ENCODE data around the gene NDRG3.

DNA sequence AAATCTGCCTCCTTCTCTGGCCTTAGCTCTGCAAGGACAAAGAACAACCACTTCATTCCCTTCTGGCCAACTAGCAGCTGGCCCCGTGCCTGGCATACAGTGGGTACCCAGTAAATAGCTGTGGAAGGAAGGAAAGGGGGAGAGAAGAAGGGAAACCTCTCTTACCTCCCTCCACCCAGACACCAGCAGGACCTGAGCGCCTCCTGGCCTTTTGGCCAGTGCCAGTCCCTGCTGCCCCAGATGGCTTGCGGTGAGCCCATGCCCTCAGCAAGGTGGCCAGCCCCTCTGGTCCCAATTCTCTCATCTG, 61.8 kb downstream of the DLGAP4 start:
- PRO-cap, result no peak
- RAMPAGE, long total RNA, 4 experiments, result no peak in any of the 4 experiments

GRCh38 chr20:36463331-36464225, 77.7 kb upstream of the MYL9 start:
- PRO-cap, result no peak
- RAMPAGE, long total RNA, 4 experiments, result no peak in any of the 4 experiments

GRCh38 chr20:36542728-36542990, 1.3 kb downstream of the MYL9 start:
- PRO-cap, result no peak
- RAMPAGE, long total RNA, 4 experiments, result no peak in any of the 4 experiments

DNA sequence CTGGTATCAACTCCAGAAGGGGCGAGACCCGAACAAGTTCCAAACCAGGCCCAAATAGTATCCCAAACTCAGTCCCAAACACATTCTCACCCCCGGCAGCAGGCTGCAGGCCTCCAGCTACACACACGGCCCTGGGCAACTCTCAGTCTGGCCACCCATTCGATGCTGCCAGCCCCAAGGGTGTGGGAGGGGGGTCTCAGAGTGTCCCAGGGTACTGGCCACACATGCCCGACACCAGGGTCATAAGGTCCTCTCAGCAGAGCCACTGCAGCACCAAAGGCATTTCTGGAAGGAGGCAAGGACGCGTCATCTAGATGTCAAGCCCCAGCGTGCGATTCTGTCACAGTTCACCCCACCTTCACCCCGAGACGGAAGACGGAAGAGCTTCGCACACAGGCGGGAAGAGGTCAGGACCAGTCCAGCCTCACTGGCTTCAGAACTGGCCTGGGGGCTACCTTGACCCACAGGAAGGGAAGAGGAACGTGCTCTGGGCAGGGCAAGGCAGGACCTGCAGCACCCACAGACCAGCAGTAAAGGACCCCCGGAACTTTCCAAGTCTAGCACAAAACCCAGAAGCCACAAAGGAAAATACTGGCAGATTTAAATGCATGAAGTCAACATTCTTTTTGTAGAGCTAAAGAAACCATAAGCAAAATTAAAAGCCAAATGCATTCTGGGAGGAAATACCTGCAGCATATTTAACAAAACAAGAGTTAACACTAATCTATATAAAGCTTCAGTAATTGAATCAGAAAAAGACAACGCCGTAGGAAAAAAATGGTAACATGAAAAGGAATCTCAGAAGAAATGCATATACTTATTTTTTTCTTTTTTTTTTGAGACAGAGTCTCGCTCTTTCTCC, 9.7 kb downstream of the MYL9 start:
- PRO-cap, result no peak
- RAMPAGE, long total RNA, 4 experiments, result no peak in any of the 4 experiments

GRCh38 chr20:36645448-36645730, 607 bp downstream of the SLA2 start:
- PRO-cap, result no peak
- RAMPAGE, long total RNA, 4 experiments, result no peak in any of the 4 experiments

DNA sequence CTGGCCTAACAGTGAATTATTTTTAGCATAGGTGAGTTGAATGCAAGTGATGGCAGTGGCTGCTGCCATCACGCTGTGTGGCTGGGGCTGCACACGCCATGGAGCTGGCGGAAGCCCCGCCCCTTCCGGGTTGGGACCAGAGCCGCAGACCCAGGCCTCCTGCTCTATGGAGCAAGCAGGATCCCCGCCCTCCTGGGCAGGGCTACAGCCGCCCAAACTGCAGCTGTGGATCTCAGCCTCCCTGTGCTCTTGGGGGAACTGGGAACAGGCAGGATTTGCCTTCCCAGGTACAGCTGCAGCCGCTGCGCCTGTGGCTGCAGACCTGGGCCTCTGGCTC, 30.7 kb upstream of the SLA2 start:
- PRO-cap, result no peak
- RAMPAGE, long total RNA, 4 experiments, result no peak in any of the 4 experiments

DNA sequence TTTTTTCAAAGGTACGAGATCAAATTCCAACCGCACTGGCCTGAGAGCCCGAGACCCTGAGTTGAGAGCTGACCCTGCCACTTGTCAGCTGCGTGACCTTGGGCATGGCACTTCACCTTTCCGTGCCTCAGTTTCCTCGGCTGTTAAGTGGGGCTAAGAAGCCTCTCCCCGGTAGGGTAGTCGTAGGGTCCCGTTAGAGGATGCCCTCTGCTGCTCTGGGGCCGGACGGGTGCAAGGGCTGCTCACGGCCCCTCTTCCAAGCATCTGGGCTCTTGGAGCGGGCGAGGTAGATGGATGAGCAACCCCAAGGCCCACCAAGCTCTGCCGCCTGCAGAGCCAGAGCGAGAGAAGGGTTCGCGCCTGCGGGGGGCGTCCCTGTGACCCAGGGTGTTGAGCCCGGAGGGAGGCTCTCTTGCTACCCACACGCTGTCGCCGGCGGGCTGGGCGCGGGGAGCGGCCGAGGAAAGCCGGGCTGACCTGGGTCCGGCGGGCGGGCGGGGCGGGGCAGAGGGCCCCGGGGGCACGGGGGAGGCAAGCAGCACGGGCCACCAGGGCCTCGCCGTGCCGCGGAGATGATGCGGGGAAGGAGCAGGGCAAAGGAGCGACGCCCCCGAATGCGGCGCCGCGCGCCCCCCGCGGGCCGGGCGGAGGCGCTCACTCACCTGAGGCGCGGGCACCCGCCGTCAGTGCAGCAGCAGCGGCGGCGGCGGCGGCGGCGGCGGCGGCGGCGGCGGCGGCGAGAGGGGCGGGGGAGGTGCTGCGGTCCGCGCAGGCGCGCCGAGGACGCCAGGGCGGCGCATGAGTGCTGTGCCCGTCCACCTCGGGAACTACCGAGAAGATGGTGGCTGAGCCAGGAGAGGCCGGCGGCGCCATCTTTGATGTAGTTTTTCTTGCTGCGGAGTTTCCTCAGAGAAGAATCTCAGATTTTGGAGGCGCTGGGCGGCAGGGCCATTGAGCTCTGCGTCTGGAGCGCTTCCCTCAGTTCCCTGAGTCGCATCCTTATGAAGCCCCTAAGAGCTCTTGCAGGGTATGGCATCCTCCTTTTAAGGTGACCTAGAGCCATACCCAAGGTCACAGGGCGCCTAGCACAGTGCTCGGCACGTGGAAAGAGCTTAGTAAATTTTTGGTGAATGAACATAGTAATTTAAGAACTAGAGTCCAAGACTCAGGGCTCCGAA, at the start of gene NDRG3:
NDRG3 (minus strand) TSS at position 708 of the 1,178 bp plus-strand sequence.
- PRO-cap, result no peak
- RAMPAGE, long total RNA, 4 experiments, result start-site peak on the minus strand in 4 of 4 experiments, centred at positions 687 to 695 of the sequence, 26 to 323 reads per replicate

DNA sequence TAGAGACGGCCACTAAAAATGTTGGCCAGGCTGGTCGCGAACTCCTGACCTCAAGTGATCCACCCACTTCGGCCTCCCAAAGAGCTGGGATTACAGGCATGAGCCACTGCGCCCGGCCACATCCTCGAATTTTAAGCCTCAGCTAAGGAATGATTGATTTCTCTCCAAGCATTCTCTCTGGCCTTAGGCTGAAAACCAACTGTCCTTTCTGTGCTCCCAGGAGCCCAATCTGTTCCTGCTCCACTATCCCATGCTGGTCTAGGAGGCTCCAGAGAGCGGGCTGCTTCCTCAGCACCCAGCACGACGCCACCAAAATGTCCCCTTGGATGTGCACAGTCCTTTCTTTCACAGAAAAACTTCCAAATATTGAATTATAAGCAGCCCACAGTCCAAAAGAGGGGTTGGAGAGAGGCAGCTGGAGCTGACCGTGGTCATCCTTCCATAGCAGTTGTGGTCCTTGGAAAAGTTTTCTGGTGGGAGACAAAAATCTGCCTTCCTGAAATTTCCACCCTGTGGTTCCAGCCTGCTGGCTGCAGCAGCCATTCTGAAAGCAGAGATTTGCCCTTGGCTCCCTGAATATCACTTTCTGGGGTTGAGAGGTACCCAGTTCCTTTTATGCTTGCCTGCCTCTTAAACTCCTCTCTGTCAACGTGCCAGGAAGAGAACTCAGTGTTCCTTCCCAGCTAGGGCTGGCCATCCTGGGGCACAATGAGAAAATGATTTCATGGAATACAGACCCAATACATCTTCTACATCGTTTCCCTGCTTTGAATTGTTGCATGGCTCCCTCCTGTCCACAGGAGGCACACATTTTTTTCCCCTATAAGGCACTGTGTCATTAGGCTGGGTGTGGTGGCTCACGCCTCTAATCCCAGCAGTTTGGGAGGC, 1.4 kb upstream of the DSN1 start:
- PRO-cap, result no peak
- RAMPAGE, long total RNA, 4 experiments, result no peak in any of the 4 experiments

GRCh38 chr20:36808378-36809338, 35.1 kb upstream of the DSN1 start:
- PRO-cap, result no peak
- RAMPAGE, long total RNA, 4 experiments, result no peak in any of the 4 experiments

GRCh38 chr20:36914203-36914950, 37.1 kb downstream of the SAMHD1 start:
- PRO-cap, result no peak
- RAMPAGE, long total RNA, 4 experiments, result no peak in any of the 4 experiments

DNA sequence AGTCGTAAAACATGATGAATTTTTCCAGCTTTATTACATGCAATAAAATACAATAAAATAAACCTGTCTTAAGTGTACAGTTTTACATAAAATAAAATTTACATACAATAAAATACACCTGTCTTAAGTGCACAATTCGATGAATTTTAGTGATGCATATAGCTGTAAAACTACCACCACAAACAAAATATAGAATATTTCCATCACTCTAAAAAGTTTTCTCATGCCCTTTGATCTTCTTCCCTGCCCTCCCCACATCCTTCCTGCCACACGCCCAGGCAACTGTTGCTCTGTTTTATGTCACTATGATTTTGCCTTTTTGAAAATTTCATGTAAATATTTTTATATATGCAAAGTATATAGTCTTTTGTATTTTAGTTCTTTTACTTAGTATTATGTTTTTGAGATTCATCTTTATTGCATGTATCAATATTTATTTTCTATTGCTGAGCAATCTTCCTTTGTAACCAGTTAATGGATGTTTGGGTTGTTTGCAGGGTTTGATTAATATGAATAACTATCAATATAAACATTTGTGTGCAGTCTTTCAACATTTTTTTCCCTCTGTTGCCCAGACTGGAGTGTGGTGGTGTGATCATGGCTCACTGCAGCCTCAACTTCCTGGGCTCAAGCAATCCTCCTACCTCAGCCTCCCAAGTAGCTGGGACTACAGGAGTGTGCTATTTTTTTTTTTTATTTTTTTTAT, 23.7 kb upstream of the SAMHD1 start:
- PRO-cap, result no peak
- RAMPAGE, long total RNA, 4 experiments, result no peak in any of the 4 experiments

GRCh38 chr20:37502692-37503134, 18.3 kb upstream of the NNAT start:
- PRO-cap, result no peak
- RAMPAGE, long total RNA, 4 experiments, result no peak in any of the 4 experiments

DNA sequence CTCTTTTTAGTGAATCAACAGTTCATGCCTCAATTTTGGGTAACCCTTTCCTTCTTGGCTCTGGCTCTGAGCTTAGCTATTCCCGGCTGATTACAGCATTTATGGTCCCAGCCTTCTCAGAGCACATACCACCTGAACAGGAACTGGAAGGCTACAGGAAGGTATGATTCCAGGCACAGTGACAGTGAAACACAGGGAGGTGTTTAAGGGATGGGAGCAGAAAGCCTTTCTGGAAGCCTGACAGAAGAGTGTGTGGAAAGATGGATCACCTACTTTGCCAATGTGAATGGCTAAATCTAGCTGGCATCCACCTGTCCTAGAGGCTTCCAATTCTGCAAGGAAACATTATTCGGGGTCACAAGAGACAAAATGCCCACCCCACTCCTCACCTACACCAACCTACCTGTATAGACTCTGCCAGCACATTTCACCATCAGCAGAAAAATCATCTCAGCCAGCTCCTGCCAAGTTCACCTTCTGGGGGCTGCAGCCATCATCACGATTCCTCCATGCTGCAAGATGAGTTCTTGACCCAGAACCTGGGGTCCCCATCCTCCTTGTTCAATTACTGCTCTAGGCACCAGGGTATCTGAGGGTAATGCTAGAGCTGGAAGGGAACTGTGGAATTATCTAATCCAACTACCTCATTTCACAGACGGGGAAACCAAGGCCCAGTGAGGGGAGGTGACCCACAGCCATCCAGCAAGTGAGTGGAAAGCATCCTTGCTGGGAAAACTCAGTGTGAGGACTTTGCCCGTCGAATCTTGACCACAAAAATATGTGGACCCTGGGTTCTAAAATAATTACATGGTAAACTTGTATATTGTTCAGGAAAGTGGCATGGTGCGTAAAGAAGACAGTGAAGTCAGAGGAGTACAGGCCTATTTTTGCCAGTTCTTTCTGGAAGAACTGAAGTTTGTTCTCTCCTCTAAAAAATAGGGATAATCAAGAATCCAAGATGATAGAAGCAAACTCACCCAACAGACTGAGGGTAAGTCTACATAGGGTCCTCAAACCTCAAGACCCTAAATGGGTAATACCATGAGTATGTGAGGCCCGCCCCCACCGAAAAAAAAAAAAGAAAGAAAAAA, 12.0 kb upstream of the NNAT start:
- PRO-cap, result no peak
- RAMPAGE, long total RNA, 4 experiments, result no peak in any of the 4 experiments

DNA sequence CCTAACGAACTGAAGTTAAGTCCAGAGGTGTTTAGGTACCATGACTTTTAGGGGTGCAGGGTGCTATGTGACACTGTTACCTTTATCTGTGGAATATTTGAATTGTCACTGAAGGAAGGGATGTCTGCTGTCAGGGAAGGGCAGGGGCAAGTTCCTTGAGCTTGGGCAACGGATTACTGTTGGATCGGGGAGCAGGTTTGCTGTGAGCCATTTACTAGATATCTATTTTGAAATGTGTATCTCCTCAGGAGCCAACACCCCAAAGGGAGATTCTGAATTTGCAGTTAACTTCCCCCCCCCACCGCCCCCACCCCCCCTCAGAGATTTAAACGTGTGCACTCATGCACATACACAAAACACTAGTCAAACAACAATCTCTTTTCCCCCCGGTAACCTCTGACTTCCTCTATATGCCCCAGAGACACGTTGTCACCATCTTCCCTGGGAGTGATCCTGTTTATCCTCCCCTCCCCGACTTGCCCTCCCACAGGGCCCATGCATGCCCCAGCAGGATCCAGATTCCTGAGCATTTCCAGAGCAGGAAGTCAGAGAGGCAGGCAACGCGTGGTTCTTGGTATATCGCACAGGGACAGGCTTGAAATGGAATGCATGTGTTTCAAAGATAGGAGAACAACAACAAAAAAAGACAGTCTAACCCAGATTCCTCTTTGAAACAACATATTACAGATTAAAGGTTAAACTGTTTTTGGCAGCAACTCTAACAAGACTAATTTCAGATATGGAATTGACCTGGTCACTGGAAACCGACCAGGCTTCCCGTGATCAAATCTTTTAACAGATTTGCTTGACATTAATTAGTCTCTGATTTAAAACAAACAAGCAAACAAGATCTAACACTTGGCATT, 1.5 kb downstream of the BLCAP start:
- PRO-cap, result no peak
- RAMPAGE, long total RNA, 4 experiments, result no peak in any of the 4 experiments

DNA sequence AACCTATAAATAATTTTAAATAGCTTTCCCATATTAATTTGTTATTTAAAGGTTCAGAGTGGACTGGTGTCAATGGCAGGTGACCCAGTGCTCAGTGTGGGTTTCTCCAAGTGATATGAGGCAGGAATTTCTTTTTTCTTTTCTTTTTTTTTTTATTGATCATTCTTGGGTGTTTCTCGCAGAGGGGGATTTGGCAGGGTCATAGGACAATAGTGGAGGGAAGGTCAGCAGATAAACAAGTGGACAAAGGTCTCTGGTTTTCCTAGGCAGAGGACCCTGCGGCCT, 23.6 kb downstream of the CTNNBL1 start:
- PRO-cap, result no peak
- RAMPAGE, long total RNA, 4 experiments, result no peak in any of the 4 experiments

- PRO-cap, result no peak
- RAMPAGE, long total RNA, 4 experiments, result no peak in any of the 4 experiments
Observed at GRCh38 chr20:38074904-38075646, 41.5 kb downstream of the RPRD1B start.

DNA sequence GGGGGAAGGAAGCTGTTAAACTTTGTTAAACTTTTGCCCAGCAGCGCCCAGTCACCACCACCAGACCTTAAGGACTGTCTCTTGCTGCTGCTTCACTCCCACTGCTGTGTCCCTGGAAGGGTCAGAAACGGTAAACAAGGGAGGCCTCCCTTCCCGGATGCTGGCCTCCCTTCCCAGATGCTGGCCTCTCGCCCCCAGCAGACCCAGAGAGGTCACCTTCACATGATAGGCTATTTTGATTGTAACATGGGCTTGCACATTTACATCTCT, 61.8 kb downstream of the RPRD1B start:
- PRO-cap, result no peak
- RAMPAGE, long total RNA, 4 experiments, result no peak in any of the 4 experiments

DNA sequence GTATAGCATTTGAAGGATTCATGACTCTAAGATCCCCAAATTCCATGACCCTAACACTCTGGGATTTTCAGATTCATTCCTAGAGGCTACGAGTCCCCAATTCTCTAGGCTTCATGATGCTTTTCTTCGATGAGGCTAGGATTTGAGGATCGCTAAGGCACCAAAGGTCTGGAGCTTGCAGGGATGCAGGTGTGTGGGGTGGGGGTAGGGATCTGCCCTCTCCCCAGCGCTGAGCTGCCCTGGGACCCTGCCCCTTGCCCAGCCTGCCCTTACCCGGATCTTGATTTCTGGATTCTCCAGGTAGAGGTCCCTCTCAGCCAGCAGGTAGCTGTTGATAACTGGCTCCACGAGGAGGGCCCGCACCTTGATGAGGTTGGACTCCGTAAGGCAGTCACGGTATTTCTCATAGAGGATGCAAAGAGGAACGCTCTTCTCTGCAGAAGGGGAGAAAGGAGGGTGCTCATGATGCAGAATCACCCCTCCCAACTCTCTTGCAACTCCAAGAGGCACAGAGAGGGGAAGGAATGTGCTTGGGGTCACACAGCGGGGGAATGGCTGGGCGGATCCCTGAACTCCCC, 32.9 kb downstream of the TGM2 start:
- PRO-cap, result no peak
- RAMPAGE, long total RNA, 4 experiments, result no peak in any of the 4 experiments

DNA sequence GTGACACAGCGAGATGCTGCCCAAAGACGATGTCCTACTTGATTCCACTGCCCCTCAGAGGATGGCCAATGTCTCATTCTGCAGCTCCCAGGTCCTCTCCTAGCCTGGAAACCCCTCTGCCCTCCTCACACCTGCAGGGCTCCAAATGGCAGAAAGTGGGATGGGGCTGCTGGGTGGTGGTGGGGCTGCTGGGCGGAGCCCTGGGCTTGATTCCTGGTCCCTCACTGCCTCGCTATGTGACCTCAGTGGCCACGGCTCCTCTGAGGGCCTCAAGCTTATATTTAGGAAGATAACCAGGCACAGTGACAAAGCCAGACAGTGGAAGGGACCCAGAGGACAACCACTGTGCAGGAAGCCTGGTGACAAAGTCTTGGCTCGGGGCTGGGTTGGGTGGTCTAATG, 28.5 kb downstream of the TGM2 start:
- PRO-cap, result no peak
- RAMPAGE, long total RNA, 4 experiments, result no peak in any of the 4 experiments

- PRO-cap, result no peak
- RAMPAGE, long total RNA, 4 experiments, result no peak in any of the 4 experiments
Observed at GRCh38 chr20:38139698-38140430, 25.2 kb downstream of the TGM2 start.